GM23338 (cell line): ENCODE results near the genes RUNX1 and CBR3.

- PRO-cap, result bidirectional peak, plus-strand start at chr21:34888841, minus-strand start at chr21:34888693; bidirectional peak, plus-strand start at chr21:34889256, minus-strand start at chr21:34889094; bidirectional peak, plus-strand start at chr21:34889305, minus-strand start at chr21:34889382
- RAMPAGE, long total RNA, result no peak
Observed at GRCh38 chr21:34888784-34889429, 160.2 kb downstream of the RUNX1 start.

DNA sequence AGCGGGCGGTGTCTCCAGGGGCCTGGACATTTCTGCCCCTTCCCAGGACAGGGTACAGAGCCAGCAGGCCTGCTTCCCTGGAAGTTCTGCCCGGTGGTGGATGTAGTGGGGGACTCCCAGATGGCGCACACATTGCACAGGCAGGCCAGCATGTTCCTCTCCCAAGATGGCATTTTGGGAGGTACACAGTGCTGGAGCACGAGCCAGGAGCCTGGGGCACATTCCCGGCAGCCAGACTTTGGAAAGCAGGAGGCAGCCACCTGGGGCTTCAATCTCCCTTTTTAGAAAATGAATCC is 57.0 kb downstream of the RUNX1 start:
- PRO-cap, result no peak
- RAMPAGE, long total RNA, result no peak

DNA sequence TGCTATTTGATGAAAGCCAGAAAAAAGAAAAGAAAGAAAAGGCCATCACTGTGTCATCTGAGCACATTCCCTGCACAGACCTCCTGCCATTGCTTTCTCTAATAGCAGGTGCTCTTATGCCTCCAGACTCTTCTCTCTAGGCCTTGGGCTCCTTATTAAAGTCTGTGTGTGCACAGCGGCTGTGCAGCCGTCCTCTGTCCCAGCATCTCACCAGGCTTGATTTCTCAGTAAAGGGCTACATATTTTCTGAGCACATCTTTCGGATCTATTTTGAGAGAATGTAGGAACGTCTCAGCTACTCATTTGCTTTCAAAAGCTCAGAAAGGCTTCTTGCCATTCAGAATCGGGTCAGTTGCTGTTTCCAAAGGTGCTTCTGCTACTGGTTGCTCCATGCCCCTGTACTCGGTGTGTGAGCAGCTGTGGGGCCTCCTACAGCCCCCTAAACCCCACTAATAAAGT is 4.5 kb downstream of the RUNX1 start:
- PRO-cap, result no peak
- RAMPAGE, long total RNA, result no peak

GRCh38 chr21:35048648-35049758 is at the start of gene RUNX1:
TSS of gene RUNX1 (minus strand) at chr21:35049302.
- PRO-cap, result no peak
- RAMPAGE, long total RNA, result no peak

GRCh38 chr21:35189249-35189867 is 140.3 kb upstream of the RUNX1 start:
- PRO-cap, result no peak
- RAMPAGE, long total RNA, result no peak

DNA sequence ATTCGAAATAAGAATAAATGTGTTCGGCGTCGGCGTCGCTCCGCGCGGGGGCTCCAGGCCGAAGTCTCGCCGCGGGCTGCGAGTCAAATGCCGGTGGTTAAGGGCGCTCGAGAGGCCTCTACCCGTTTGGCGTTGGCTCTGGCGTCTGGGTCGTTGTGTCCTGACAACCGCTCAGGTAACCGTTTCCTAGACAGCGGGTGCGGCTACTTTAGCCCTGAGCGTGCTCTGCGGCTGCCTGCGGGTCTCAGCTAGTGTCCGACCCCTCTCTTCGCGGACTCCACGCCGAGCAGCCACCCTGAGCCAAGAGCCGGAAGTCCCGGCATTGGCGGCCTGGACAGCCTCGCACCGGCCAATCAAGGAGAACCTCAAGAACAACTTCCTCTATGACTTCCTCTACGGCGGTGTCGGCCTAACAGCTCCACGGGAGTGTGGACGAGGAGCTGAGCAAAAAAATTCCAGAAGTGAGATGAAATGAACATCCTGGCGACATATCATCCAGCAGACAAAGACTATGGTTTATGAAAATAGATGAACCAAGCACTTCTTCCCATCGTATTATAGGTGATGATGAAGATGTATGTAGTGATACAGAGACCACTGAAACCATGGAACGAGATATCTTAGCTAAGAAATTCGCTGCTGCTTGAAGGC is 173.3 kb downstream of the SETD4 start:
- PRO-cap, result no peak
- RAMPAGE, long total RNA, result no peak

DNA sequence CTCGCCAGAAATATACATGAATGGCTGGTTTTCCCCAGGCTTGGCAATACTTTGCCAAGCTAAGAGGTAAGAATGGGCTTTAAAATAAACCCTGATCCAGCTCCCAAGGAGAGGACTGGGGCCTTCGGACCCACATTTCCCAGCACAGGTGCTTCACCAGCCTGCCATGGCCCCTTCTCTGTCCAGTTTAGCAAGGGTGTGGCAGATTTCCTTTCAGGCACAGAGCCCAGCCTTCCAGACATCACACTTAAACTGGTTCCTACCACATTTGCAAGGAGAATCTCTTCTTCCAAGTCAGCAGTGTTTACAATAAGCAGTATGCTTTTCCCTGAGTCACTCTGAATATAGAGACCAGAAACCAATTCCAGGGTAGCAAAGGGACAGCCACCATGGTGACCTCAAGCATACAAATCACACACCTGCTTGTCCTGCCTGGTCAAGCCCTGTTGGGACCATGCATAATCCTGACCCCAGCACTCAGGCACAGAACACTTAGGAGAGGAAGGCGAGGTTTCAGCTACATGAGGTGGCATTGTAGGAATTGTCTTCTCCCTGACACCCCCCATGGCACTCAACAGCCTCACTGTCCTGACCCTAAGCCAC is 8.7 kb upstream of the CBR3 start:
- PRO-cap, result no peak
- RAMPAGE, long total RNA, result no peak

- PRO-cap, result no peak
- RAMPAGE, long total RNA, result no peak
Observed at GRCh38 chr21:36127264-36127763, 7.6 kb upstream of the CBR3 start.

- PRO-cap, result bidirectional peak, plus-strand start at chr21:36135086, minus-strand start at chr21:36134947
- RAMPAGE, long total RNA, result no peak
Observed at GRCh38 chr21:36135014-36135346, at the start of gene CBR3. TSS of gene CBR3 (plus strand) at chr21:36135079.

DNA sequence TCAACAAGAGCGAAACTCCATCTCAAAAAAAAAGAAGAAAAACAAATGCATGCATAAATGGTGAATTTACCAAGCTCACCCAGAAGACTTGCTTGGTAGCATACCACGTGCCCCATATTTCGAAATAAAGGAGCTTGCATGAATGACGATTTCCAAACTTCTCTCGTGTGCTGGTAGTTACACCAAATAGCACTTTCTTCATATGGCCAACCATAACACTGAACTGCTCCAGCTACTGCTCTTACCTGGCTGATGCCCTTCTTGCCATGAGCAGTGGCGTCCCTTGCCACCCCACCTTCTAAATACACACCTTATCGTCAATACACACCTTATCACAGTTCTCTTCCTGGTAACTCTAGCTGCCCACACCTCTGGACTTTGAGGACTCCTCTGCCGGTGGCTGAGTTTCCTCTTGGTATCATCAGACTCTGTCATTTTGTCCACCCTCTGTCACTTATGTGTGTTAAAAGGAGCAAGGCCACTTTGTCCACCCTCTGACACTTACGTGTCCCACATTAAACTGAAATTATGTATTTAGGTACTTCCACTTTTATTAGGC is 2.9 kb downstream of the DOP1B start:
- PRO-cap, result no peak
- RAMPAGE, long total RNA, result no peak

DNA sequence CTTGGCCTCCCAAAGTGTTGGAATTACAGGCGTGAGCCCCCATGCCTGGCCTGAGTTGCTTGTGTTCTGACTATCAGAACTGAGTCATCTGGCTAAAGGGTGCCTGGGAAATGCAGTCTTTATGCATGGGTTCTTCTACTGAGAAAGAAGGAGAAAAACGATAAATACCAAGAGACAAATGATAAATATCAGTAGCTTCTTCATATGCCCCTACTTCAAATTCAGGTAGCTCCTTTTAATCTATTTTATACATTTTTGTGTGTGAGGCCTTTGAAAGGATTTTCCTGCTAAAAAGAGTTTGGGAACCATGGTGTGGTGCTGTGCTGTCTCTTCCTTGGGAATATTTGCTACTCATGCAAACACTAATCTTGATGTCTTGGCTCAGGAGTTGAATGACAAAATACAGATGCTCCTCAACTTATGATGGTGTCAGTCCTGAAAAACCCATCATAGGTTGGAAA is 14.2 kb upstream of the CHAF1B start:
- PRO-cap, result no peak
- RAMPAGE, long total RNA, result no peak

GRCh38 chr21:36792092-36792894 is 93.4 kb downstream of the SIM2 start:
- PRO-cap, result no peak
- RAMPAGE, long total RNA, result no peak

- PRO-cap, result unidirectional peak, plus-strand start at chr21:36959695
- RAMPAGE, long total RNA, result no peak
Observed at GRCh38 chr21:36959436-36959969, 7.0 kb downstream of the HLCS start.

GRCh38 chr21:37186719-37187308 is 80.3 kb downstream of the VPS26C start:
- PRO-cap, result no peak
- RAMPAGE, long total RNA, result no peak

DNA sequence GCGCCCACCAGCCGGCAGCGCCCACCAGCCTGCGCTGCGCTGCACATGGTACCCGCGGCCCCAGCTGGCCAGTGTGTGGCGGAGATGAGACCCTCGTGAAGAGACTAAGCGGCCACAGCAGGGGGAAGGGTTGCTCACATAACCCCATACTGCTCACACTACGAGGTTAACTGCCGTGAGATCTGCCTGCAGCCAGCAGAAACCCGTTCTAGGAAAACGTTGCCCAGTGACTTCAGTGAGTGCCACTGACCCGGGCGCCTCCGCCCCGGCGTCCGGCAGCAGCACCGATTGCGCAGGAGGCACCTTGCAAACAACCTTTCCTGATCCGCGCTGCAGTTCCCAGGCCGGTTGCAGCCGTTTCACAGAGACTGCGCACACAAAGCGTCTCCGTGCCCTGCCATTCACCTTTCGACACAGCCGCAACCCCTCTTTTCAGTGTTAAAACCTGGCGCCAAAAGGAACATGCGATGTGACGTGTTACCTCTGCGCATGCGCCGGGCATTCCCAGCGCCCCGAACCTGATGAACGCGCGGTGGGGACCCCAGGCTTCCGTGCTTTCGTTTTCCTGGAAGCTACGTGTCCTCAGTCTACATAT is 9.1 kb downstream of the VPS26C start:
- PRO-cap, result bidirectional peak, plus-strand start at position 226 of the sequence, minus-strand start at position 457 of the sequence
- RAMPAGE, long total RNA, result no peak

DNA sequence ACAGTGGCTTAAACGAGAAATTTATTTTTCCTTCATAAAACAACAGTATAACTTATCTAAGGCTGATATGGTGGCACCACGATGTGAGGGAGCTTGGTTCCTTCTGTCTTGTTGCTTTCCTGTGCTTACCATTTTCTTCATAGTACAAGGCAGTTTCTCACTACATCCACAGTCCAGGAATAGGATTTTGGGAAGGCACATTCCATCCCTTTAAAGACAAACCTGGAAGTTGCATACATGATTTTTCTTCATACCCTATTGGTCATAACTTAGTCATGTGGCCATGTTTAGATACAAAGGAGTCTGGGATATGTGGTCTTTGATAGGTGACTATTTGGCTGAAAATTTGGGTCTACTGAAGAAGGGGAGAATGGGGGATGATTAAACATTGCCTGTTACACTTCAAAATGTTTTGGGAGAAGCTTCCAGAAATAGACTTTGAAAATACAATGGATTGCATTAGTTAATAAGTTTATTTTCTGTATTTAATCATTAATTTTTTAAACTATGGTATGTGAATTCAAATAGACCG is 7.0 kb downstream of the DYRK1A start:
- PRO-cap, result no peak
- RAMPAGE, long total RNA, result no peak

DNA sequence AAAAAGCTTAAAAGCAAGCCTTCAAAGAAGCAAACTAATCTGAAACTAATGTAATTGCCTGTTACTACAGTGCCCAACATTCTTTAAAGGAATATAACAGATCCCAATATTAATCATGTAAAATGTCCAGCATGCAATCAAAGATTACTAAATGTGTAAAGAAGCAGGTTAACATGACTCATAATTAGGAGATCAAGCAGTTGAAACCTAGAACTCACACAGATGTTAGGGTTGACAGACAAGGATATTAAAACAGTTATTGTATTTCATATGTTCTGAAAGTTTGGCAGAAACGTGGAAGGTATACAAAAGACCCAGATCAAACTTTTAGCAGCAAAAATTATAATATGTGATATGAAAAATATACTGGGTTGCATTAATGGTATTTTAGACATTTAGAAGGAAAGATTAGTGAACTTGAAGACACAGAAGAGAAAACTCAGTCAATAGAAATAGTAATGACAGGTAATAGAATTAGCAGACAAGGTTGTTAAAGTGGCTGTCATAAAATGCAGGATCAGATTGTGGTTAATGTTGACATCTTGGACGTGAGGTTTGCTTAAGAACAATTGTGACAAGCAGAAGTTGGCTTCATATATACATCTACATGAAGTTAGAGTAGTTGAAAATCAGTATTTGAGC is 18.0 kb downstream of the DYRK1A start:
- PRO-cap, result no peak
- RAMPAGE, long total RNA, result no peak

- PRO-cap, result no peak
- RAMPAGE, long total RNA, result no peak
Observed at GRCh38 chr21:37392497-37393049, 26.0 kb downstream of the DYRK1A start.

DNA sequence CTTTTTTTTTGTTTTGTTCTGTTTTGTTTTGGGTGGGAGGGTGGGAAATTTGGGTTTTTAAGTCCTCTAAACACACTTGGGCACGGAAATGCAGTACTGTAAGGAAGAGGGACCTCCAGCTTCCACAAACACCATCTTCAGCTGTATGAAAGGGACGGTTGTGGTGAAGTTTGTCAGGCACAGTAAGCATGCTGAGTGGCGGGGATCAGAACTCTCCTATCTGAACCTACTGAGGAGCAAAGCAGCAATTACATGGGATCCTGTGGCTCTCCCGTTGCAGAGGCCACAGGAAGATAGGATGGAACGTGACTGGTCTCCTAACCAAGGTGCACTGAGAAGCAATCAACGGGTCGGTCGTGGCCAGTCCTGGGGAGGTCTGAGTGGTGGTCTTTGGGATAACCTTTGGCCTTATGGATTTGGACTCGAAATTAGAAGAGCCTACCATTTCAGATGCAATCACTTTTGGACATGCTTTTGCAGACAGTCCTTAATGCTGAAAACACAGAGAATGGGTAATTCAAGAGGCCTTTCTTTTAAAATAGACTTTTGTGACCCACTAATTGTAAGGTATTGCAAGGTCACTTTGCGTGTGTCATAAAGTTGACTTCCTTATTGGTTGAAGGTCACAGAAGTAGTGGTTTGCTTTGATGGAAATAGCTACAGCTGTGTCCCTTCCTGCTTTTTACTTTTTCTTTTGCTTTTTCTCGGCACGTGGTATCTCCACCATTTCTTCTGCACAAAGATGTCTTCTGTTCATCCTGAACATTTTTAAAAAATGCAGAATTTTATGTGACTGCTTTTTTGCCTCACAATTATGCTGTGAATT is 146.6 kb downstream of the DYRK1A start:
- PRO-cap, result no peak
- RAMPAGE, long total RNA, result no peak

- PRO-cap, result no peak
- RAMPAGE, long total RNA, result no peak
Observed at GRCh38 chr21:37828892-37829480, 87.3 kb downstream of the KCNJ6 start.